Skeletal muscle satellite cell (primary cell): ENCODE results near the genes WSB1 and LYRM9.

GRCh38 chr17:27244466-27245833, 49.0 kb upstream of the WSB1 start:
- CAGE, long polyA plus RNA = no peak

- CAGE, long polyA plus RNA = no peak
These were observed 11.9 kb upstream of the WSB1 start for GRCh38 chr17:27281974-27282411.

- CAGE, long polyA plus RNA = no peak
These were observed at the start of gene WSB1 for GRCh38 chr17:27293804-27294796. Gene WSB1 (plus strand): TSS chr17:27294114.

DNA sequence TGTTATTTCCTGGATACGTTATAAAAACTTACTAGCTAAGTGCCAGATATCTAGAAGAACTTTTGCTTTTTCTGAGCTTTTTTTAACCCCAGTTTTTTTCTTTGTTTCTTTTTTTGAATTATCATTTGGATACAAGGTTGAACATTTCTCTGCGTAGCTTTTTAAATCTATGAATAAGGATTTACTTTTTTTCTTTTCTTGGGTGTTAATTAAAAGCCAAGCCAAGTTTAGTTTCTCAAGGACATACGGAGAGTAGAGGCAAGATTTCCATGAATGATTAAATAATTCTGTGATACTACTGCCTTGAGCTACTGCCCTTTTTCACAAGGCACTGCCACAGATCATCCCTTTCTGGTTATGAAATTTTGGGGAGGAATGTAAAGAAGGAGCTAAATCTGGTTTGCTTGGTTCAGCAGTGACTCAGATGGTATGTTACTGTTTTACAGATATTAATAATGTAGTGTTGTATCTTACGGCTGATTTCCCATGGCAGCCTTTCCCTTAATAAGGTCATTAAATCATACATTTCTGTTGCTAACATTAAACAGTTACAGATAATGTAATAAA, 2.4 kb downstream of the WSB1 start:
- CAGE, long polyA plus RNA = no peak

- CAGE, long polyA plus RNA = no peak
These were observed 2.5 kb downstream of the LGALS9 start for GRCh38 chr17:27633370-27634105.

DNA sequence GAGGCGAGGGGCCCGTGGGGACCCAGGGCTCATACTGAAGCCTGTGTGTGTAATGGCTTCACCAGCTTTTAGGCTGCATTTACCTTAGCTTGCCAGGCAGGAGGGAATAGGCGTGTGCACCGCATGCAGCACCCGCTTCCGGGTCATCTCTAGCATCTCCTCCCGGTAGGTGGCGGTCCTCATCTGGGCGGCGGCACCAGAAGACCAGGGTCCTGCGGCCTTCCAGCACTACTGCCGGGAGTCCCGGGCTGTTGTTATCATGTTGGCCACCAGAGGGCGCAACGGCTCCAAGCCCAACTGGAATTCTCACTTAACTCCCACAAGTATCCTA, 23.6 kb downstream of the LGALS9 start:
- CAGE, long polyA plus RNA = no peak

DNA sequence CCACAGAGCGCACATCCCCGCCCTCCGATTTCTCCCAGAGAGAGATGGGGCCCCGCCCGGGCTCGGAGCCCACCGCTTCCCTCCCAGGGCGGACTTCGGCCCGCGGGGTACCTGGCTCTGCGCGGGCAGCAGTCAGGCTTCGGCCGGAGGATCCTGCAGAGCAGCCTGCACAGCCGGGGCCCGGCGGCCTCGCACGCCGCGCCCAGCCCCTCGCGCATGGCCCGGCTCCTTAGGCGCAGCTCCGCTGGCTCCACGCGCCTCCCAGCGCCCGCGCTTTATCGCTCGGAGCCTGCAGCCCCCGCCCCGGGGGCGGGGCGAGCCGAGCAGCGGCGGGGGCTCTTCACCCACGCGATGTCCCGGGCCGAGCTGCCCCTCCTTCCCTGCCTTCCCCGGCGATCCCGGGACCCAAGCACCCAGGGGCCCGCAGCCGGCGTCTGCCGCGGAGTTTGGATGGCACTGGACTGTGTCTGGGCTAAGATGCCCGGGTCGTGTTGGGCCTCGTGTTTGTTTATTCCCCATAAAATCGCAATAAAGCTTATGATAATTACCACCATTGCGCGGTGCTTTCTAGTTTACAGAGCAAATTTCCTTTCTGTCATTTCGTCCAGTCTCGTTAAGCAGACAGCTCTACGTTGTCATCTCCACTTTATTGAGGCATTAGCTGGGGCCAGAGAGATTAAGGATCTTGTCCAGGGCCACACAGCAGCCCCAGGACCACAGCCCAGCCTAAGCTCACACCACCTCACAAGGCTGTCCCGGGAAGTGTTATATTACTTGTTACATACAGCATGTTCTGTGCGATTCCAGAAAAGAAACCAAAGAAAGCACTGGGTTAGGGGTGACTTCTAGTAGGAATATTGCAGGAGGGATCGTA, 6.6 kb downstream of the NOS2 start:
- CAGE, long polyA plus RNA = no peak

- CAGE, long polyA plus RNA = start-site peak on the minus strand at chr17:27893338-27893353, 19 and 50 reads in 2 replicates
These were observed at the start of gene LYRM9 for GRCh38 chr17:27892789-27893845. Gene LYRM9 (minus strand): TSS chr17:27893365.

DNA sequence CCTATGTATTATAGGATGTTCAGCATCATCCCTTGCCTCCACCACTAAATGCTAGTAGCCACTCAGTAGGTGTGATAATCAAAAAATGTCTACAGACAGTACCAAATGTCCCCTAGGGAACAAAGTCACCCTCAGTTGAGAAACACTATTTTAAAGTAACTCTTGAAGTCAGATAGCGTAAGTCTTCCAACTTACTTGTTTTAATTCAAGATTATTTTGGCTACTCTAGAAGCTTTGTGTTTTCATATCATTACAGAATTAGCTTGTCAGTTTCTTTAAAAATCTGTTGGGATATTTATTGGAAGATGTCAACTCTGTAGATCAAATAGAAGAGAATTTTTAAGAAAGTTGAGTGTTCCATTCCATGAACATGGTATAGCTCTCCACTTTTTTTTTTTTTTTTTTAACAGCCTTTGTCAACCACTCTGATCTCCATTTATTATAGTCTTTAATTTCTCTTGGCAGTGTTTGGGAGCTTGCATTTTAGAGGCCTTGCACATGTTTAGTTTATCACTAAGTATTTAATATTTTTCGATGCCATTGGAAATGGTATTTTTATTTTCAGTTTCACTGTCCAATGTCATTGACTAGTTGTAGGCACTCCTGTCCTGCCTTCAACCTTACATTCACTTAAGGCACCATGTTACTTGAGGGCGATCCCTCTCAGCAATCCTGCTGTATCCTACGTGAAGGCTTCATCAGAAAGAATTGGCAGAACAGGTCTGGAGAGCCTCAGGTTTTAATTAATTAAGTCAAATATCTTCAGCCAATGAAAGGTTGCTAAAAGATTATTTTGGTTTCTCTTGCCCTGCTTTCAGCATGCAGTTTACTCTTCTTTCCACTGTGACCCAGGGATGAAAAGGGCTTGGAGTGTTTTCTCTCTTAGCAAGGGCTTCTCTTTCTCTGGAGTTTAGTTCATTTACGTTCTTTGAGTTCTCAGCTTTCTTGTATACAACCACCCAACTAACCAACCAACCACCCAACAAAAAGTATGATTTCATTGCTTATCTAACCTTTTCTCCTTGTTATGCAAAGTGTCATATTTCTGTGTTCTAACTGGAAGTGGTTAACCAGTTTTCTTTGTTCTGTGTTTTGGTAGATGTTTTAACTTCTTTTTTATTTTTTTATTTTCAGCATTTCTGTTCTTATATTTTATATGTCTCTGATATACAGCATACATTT, 29.0 kb downstream of the NLK start:
- CAGE, long polyA plus RNA = no peak

DNA sequence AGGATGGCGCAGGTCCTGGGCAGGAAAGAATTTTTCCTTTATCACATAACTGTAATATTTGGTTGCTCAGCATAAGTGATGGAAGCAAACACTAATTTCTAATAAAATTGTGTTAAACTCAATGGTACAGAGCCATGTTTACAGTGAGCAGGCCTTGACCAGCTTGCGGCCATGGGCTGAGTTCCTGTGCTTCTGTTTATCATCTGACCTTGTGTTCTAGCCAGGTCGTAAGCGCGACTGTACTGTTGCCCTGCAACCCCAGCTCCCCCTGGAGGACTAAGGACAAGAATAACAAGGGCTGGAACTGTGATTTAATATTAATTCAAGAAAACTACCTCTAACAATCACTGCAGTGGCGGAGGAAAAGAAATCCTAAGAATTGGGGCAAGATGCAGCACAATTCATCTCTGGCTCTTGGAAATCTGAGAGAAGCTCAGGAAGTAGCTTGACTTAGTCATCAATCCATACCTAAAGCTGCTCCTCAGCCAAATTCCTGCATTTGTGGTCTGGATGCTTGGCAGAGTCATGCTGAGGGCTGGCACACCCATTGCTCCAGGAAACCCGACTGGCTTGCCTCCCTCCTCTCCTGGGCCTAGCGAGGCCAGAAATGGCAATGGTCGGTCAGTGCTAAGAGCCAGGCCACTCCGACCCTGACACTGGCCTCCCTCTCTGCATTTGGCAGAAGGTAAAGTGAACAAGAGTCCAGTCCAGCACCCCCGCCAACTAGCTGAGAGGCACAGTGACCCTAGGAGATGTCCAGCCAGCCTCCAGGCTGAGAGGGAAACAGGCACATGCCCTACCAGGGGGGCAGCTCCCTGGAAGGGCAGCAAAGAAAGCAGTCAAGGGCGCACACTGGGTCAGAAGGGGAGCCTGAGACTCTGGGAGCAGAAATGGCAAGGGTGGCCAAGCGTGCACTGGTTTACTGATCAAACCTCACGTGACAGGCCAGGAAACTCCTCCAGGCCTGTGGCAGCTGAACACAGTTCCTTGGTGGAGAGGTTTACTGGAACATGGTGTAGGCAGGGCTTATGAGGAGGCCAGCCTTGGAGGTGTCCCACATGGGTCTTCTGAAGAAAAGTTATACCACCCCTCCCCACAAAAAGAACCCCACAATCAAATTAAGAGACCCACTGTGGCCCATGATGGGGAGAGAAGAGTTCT, 10.1 kb downstream of the POLDIP2 start:
- CAGE, long polyA plus RNA = no peak

DNA sequence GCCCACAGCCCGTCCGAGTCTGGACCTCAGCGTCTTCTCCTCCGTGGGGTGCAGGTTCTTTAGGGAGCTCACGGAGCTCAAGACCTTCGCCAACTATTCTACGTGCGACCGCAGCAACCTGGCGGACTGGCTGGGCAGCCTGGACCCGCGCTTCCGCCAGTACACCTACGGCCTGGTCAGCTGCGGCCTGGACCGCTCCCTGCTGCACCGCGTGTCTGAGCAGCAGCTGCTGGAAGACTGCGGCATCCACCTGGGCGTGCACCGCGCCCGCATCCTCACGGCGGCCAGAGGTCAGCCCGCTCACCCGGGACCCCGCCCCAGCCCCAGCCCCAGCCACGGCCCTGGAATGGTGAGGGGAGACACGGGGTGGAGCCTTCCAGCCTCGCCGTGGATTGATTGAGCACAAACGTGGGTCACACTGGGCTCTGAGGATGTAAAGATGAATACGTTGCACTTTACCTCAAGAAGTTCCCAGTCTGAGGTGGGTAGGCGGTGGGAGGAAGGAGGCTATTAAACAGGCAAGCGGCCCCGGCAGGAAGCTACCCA, 13.6 kb downstream of the SARM1 start:
- CAGE, long polyA plus RNA = no peak

DNA sequence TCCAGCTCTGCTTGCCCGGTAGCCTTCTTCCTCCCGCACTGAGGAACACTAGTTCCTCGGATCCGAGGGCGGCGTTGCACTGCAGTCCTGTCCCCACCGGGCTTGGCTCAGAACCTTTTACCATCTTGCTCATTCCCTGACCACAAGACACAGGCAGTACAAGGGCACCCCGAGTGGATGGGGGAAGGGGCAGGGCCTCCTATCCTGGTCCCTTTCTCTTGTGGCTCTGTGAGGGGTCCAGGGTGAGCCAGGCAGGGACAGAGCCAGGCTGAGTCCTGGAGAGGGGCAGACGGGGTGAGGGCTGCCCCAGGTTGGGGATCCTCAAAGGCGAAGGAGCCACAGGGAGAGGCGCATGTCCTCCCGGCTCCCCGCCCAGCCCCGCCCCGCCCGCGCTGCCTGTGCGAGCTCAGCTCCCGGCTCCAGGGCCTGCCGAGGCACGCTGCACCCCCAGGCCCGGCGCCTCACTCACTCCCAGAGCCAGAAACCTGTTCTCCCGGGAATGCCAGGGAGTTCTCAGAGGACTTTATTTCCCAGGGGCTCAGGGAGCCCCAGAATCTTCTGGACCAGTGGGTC, 1.6 kb downstream of the FOXN1 start:
- CAGE, long polyA plus RNA = no peak

GRCh38 chr17:28548758-28549125, 3.7 kb downstream of the UNC119 start:
- CAGE, long polyA plus RNA = no peak

GRCh38 chr17:28599335-28600413, 849 bp upstream of the SPAG5 start:
- CAGE, long polyA plus RNA = no peak

DNA sequence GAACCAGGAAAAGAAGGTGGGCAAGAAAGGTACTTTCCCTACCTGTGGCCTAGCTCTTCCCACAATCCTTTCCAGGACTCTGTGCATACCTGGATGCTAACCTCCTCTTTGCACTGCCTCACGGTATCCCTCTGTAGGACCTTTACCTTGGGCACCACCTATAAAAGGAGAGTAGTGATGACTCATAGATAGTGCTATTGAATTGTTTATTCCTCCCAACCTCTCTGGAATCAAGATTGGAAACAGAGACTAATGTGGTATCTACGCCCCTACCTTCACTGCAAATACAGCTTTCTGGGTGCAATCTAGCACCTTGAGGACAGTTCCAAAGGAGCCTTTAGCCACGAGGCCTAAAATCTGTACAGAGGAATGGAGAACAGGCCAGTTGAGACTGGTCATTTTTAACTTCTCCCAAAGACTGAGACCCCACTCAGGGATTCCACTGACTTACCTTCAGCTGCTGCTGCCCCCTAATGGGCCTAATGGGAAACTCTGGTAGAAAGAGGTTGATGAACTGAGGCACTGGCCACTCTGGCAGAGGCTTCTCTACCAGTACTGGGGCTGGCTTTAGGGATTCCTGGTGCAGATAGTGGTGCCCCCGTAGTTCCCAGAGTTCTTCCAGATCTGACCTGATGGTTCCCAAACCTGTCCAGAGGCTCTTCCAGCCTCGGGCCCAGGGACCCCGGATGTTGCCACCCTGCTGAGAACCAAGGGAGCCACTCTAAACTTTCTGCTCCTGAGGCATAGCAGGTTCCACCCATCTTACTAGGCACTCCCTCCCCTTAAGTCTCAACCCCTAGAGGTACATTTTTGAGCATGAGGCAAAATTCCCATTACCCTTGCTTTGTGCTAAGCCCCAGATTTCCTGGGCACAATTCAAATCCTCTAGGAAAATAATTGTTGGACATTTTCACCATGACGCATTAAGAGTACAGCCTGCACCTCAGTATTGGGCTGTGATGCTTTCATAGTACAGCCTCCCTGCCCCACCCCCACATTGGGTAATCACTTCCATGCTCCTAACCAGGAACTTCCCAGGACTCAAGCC, 672 bp downstream of the RSKR start:
- CAGE, long polyA plus RNA = no peak

DNA sequence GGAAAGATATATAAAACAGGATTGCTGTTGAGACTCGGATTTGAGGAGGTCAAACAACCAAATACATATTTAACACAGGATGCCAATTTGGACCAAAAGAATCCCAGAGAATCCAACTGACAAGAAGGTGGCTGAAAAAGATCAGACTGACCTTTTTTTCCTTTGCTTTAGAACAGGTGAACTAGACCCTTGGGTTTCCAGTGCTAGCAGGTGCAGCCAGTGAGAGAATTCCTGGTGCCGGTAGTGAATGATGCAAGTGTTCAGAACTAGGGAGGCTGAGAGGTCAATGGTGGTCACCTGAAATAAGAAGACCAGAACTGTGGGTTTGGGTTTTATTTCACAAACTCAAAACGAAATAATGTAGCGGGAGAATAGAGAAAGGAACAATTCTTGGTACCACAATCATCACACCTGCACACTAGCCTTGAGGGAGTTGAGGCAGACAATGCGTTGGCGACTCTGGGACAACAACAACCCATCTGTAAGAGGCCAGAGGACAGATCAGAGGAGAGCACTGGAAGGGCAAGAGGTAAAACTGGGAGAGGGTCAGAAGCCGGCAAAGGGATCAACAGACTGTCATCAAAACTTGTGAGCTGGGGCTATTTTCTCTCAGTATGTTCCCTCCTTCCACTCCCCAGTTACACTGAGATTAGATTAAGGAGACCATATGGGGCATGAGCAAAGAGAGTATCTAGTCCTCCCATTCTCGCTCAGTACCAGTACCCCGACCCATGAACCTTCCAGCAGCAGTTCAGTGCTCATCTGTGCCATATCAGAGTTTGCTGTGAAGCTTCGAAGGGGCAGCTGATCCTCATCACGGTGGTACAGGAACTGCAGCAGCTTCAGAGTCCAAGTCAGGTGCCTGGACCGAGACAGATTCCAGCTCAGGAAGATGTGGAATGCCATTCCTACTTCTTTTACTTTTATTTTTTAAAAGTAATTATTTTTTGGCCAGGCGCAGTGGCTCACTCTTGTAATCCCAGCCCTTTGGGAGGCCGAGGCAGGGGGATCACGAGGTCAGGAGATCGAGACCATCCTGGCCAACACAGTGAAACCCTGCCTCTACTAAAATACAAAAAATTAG, 5.5 kb downstream of the BLTP2 start:
- CAGE, long polyA plus RNA = no peak

GRCh38 chr17:28677414-28678394, 15.7 kb downstream of the SUPT6H start:
- CAGE, long polyA plus RNA = no peak

DNA sequence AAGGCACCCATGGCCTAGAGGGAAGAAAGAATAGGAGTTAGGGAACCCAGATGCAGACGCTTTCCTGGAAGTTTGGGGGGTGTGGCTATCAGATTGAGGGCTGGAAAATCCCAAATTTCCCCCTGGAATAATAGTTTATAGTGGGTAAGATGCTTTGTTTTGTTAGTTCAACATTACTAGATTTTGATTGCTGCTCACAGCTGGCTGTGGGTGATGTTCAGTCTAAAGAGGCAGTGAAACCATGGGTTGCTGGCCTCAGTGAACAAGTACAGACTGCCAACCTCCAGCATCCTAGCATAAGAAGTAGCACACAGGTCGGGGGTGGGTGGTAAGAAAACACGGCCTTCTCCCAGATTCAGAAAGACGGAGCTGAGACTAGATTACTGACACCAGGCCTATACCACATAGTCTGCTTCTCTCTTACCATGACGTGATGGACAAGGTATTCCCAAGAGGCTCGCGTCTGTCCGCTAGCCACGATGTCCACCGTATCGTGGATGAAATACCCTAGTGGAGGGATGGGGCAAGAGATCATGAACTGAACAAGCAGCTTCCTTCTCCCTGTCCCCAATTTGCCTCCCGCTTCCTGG, 1.1 kb downstream of the TLCD1 start:
- CAGE, long polyA plus RNA = no peak

- CAGE, long polyA plus RNA = no peak
These were observed 6.8 kb downstream of the NEK8 start for GRCh38 chr17:28735338-28735828.

DNA sequence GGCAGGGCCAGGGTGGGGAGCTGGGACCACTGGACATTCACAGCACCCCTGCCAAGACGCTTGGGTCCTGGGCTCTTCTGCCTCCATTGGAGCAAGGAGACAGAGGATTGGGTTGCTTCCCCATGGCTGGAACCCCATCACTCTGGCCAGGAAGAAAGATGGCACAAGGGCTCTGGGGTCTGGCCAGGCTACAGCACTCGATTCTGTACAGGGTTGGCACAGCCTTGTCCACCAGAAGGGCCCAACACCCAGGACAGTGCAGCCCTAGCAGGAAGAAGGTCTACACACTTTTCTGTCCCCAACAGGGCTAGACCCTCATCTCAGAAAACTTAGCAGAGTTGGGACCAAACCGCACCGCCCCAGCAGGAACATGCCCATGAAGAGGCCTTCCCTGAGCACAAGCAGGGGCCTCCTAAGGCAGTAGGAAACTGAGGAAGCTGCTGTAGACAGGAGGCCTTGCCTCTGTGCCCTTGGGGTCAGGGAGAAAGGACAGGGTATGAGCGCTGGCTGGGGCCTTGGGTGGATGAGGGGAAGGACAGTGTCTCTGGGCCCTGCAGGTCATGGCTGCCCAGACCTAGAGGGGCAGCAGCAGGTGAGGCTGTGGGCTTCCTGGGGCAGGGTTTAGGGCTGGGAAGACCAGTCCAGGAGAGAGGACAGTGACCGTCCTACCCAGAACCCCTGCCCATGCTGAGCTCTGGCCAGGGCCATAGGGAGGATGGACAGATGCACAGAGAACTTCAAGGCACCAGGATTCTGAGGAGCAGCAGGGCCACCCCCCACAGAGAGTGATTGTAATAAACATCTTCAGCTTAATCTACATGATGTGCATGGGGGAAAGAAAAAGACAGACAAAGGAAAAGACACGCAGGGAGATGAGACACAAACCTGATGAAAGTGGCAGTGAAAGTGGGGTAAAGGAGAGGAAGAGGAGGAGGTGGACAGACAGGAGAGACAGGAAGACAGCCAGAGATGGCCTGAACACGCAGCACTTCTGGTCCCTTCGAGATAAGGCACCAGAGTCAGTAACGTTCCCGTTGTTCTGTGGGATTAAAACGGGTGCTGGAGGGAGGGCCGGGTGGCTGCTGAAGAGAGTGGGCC, 17.7 kb downstream of the FLOT2 start:
- CAGE, long polyA plus RNA = no peak